Vermiform appendix (tissue), 1 donor: ENCODE measurements around the genes ORC4 and MBD5.

DNA sequence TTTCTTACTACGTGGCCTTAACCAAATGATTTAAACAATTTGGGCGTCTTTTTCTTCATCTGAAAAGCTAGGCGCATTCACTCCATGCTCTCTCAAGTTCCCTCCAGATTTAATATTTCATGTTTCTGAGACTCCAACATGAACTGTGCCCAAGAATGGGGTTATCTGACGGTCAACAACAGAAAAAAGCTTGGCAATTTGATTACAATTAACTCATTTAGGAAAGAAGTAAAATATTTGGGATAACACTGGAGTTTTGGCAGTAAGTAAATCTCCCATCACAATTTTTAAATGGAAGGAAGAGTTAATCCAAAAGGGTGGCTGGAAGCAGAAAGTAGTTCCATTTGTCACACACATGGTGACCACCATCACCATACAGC lies 345.4 kb downstream of the ARHGAP15 start:
- PRO-cap, result unidirectional peak, minus-strand start at position 111 of the sequence

DNA sequence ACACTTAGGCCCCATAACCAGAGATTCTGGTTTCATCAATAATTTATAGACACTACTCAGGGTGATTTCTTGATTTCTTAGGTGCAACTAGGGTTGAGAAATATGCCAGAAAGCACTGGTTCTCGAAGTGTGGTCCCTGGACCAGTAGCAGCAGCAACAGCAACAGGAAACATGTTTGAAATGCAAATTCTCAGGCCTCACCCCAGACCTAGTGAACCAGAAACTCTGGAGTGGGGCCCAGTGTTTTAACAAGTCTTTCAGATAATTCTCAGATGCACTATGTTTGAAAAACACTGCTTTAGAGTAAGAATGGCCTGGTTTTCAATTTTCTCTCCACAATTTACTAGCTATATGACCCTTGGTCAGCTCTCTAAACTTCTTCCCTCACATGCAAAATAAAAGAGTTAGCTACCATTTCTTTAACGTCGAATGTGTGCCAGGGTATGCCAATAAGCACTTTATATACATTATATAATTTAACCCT lies 91.3 kb downstream of the GTDC1 start:
- PRO-cap, result no peak

DNA sequence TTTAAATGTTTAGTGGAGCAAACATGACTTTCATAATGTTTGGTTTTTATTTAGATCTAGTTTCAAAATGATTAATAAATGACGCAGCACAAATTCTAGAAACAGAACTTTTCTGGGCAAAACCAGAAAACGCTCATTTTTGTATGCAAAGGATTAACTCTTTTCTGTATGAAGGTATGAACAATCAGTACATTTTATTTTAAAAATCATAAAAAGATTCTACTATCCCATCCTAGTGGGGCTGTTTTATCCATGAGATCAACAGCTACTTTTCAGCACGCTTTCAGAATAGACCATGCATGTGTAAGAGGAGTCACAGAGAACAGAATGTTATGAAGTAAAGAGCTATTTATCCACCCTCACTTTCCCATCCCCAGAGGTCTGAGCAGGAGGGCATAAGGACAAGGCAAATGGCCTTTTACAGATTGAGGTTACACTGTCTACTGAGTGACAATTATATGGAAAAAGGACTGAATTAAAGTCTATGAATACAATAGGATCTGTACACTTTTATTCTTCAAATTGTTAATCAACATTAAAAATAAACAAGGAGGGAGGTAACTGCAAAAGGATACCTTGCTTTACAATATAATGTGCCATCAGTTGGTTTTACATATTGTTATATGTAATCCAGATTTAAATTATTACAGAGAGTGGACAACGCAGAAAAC lies 83.1 kb downstream of the GTDC1 start:
- PRO-cap, result no peak

DNA sequence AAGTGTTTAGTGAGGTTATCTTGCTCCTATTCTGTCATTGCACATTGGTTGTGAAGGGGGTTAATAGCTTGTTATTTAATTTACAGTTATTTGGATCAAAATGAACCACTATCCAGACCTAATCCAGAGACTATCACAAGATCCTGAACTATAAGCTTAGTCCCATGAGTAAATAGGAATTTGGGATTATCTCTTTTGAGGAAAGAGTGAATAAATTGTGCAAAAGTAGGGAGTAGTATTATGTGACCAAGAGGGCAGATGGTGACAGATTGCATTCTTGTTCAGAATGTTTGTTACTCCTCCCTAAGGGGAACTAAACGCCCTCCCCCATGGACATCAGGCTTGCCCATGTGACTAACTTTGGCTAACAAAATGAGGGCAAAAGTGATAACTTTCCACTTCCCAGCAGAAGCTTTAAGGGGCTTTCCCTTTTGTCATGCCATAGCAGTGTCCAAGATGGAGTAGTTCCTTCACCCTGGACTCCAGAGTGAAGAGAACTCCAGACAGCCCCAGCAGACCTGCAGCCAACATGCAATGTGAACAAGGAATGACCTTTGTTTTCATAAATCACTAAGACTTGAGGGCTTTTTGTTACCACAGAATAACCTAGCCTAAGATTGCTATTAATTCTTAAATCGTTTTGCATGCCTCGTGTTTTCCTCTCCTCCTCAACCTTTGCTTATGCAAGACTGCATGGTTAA lies 24.0 kb upstream of the GTDC1 start:
- PRO-cap, result no peak

- PRO-cap, result no peak
Measured at GRCh38 chr2:144397901-144398611, 65.7 kb upstream of the GTDC1 start.

DNA sequence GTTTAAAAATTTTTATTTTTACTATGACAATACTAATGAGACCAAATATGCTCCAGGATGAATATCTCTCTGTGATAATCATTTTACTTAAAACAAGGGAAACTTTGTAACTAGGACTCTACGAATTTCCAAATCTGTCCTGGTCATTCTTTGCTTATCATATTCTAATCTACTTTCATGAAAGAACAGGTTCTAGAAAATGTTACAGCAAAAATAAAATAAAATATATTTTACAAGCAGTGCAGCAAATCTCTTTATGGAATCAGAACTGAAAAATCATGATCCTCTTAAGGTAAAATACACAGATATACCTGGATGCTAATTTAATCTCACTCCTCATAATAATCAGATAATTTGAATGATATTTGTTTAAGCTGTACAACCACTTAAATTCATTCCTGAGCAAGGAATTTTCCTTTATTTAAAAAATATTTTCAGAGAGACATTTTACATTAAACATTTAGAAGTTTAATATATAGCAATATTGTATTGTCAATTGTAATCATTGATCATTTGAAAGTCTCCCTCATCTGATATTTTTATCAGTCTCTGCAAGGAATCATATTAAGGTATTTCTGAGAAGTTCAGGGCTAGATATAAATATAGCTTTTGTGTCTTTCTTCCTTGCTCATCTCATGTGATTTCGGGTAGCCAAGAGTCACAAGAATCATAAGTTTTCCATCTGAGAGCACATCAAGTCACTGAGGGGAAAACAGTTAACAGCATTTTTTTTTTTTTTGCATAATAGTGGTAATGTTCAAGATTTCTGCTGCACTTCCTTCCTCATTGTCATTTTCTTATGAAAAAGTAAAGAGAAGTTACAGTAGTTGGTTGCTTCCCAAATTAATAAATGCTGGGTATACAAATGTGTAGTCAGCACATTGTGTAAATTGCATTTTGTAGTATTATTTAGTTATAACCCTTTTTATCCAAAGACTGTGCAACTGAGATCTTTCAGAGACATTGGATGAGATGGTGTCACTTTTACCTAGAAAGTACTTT lies 93.8 kb upstream of the GTDC1 start:
- PRO-cap, result no peak

DNA sequence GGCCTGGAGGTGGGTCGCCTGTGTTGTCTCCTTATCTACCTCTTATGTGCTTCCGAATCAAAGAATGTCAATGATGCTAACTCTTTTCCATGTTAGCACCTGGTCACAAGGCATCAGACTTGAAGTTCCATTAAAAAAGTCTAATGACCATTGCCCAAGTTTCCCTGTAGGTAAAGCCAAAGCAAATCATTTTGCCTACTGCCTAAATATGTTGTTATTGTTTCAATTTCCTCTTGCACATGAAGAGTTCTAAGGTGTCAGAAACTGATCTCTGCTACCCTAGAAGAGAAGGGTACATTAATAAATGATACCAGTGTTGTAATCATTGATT lies 45.7 kb downstream of the ZEB2 start:
- PRO-cap, result no peak

- PRO-cap, result no peak
Measured at GRCh38 chr2:144501729-144502339, 18.1 kb downstream of the ZEB2 start.

DNA sequence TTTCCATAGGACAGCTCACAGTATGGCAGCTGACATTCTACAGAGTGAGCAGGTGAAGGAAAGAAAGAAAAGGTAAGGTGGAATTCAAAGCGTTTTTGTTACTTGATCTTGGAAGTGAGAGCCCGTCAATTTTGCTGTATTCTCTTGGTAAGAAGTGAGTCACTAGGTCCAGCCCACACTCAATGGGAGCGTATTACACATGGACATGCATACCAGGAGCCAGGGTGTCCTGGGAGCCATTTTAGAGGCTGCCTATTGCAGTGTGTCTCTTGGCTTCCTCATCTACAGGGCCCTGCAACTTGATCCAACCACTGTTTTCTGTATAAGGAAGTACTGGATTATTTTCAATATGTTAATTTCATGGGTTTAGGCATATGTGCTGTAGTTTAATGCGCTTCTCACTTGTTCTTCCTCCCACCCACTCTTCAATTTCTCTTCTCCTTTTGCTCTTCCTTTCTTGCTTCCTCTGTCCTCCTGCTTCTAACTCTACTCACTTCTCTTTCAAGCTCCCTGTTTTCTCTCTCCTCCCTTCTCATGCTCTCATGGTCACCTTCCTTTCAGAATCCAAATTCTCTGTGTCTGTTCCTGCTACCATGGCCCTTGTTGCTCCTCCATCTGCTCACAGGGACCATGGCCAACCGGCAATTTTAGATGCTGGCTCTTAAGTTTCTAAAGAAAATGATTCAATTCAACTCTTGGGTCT lies 151.8 kb upstream of the ZEB2 start:
- PRO-cap, result unidirectional peak, minus-strand start at position 280 of the sequence

DNA sequence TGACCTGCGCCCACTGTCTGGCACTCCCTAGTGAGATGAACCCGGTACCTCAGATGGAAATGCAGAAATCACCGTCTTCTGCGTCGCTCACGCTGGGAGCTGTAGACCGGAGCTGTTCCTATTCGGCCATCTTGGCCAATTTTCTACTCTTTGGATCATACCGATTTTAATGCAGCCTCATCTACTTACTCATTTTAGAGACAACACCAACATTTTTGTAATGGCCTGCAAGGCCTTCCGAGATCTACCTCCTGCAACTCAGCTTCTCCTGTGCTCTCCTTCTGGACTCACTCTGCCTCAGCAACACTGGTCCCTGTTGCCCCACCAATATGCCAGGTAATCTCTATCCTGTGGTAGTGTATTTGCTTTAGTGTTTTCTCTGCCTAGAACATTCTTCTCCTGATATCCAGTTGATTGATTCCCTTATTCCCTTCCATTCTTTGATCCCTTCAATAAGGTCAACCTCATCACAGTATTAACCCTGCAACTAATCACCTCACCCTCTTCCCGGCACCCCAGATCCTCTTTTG lies 383.6 kb upstream of the ZEB2 start:
- PRO-cap, result no peak

GRCh38 chr2:144999022-144999855 lies 479.3 kb upstream of the ZEB2 start:
- PRO-cap, result no peak

DNA sequence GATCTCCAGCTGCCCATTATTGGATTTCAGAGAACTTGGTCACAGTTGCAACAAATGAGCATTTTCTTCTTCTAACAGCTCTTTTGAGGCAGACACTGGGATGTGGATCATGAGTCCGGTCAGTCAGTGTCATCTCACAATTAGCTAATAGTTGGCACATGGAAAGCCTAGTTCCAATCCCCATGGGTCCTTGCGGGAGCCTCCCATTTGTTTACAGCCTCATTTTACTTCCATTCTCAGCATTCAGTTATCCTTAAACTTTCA lies 546.9 kb upstream of the ZEB2 start:
- PRO-cap, result no peak

GRCh38 chr2:145750440-145751004 lies 1230.6 kb upstream of the ZEB2 start:
- PRO-cap, result no peak

DNA sequence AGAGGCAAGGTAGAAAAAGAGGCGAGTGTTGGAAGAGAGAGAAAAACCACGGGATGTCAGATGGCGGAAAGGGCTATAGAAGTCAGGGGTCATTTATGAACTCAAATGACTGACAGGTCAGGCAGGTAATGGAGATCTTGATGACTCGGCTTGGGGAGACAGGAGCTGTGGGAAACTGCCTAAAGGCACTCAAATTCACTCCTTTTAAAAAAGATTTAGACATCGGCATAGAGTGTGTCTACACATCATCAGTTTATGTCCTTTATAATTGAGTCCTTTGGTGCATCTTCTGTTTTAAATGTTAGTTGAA lies 197.4 kb upstream of the ACVR2A start:
- PRO-cap, result no peak

DNA sequence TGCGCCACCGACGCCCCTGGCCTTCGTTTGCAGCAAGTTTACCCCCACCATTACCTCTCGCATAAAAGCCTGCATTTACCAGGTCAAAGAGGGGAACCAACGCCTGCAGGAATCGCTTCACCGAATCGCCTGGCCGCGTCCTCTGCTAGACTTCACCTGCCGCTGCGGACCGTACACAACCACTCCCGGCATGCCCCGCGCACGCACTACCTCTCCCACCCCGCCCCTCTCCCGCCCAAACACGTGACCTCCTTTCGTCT lies at the start of gene ORC4:
Gene ORC4, minus strand, starts transcription at position 184 of the 260 bp plus-strand sequence.
- PRO-cap, result bidirectional peak, plus-strand start outside the sequence, minus-strand start at position 144 of the sequence

DNA sequence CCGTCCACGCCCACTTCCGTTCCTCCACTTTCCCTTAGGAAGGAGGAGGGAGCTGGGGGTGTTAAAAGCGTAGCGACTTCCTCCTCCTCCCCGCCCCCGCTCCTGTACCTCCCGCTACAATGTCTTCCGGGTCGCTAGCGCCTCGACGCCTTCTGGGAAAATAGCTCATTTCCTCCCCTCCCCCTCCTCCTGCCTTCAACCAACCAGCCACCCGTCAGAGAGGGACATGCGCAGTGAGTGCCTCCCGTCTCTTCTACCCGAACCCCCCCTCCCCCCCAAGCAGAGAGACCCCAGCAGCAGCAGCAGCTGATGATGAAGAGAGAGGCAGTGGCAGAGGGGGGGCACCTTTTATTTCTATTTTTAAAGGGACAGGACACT lies at the start of gene MBD5:
Gene MBD5, plus strand, starts transcription at position 278 of the 378 bp plus-strand sequence.
- PRO-cap, result bidirectional peak, plus-strand start at position 282 of the sequence, minus-strand start outside the sequence

DNA sequence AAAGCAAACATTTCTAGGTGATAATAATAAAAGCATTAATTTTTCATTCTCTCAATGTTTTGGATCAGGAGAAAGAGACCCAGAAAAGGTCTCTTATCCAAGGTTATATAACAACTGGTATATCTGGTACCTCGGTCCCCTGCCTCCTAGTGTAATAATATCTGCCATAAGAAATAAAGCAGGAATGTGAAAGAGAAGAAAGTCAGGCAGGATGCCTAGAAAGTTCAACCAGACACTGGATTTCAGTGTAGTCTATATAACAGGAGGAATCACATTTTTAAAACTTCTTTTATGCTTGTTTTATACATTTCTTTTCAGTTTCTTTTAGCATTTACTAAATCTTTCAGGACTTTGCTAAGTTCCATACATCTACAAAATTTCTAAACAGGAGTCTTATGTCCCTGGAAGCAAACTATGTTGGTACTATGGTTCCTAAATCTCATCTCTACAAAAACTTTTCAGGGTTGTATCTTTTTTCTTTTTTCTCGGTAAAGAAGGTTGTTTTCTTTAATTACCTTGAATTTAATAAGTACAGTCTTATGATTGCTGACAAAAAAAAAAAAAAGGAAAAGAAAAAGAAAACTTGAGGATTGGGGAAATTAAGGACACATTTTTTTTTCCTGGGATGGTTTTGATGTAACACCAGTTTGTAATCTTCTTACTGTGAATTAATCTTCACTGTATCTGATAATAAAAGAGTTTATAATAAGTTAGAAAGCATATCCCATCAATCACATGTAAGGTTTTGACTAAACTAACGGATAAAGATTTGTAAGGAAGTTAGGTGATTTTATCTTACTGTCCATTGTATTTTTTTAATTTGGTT lies 17.3 kb downstream of the MBD5 start:
- PRO-cap, result no peak

GRCh38 chr2:148263723-148264295 lies 242.9 kb downstream of the MBD5 start:
- PRO-cap, result no peak

DNA sequence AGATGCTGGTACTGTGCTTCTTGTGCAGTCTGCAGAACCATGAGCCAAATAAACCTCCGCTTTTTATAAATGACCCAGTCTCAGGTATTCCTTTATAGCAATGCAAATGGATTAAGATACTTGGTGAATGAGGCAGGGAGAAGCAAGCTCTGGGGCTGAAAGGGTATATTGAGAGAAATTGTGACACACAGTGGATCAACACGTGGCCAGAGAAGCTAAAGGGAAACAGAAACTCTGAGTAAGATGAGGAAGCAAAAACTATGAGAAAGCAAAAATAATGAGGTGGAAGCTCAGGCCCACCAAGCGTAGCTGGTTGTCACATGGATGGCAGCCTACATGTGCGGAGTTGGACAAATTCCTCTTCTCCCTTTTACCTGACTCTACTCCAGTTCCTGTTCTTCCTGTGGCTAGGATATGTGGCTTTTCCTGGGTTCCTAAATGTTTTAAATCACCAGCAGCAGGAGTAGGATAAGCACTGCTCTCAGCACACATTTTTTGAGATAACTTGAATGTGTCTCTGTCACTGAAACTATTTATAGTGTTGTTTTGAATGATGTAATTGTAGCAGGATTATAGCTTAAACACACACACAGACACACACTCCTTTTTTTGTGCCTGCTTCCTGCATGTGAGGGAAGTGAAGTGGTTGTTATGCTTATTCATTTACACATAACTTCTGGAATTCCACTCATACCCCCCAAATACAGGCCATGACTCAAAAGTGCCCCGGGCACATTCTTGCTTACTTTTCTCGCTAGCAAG lies 30.1 kb upstream of the EPC2 start:
- PRO-cap, result no peak

DNA sequence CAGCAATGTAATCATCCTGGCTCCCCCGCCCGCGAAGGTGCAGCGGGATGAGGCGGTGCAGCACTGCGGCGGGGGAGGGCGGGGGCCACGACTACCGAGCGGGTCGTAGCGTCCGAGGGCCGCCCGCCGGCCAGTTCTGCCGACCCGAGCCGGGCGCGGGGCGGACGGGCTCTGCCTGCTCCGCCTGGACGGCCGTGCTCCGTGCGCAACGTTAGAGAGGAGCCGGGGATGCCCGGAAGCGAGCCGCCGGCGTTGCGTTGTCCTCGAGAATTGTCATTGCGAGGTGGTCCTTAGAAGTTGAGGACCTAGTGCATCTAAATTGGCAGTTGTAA lies 1.1 kb downstream of the EPC2 start:
- PRO-cap, result unidirectional peak, minus-strand start at position 173 of the sequence